AG04449 (cell line): Measurements from ENCODE around the genes WASHC2C, AGAP4 and NCOA4.

DNA sequence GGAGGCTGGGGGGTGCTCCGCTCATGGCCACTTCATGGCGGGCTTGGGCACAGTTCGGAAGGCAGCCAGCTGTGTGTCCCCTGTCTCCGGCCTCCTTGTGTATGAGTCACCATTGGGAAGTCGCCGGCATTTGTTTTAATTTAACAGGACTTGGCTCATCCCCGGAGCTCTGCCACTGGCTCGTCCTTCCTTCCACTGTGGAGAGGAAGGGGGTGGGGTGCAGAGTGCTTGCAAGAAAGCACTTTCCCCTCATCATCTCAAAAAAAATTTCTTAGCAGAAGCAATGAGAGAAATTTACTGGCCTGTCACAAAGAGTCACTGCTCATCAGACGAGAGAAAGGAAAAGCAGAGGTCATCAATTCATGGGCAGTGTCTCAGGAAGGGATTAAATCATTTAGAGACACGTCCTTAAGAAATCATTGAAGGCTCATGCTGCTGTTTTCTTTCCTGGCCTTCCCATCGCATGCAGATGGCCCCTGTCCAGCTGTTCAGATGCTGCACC is 93.2 kb downstream of the BMS1 start:
- RRBS, result no CpG with 5 or more reads among the region's 11 CpGs

GRCh38 chr10:42960959-42961241 is 116.0 kb upstream of the RET start:
- RRBS, result no CpG with 5 or more reads among the region's 2 CpGs

DNA sequence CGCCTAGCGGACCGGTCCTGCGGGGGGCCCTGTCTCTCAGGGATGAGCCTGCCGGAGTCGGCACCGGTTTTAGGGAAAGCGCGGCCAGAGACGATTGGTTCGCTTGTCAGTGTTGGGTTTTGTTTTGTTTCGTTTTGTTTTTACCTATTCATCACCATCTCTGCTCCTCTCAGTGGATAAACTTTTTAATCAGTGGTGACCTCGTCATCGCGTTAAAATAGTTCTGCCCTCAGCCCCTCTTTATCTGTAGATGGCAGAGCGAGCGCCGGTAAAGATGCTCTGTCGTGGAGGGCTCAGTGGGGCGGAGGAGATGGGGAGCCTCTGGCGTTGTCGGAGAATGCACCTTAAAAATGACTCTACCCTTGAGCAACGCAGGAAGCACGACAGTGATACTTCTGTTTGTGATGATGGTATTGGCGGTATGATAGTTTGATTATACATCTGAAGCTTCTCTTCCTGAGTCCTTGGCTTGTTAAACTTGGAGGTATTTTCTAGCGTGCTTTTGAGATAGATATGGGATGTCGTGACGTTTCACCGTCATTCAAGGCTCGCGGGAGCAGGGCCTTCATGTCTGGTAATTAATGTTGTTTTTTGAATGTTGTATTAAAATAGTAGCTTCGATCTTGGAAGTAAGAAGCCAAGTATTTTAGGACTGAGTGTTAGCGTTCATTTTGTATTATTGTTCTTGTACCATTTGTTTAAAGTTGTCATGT is 584 bp downstream of the CSGALNACT2 start:
- RRBS, result 2% methylated on average over 5 of the region's 33 CpGs

GRCh38 chr10:43202326-43203417 is 64.2 kb downstream of the RASGEF1A start:
- RRBS, result 37% methylated on average over 5 of the region's 61 CpGs

DNA sequence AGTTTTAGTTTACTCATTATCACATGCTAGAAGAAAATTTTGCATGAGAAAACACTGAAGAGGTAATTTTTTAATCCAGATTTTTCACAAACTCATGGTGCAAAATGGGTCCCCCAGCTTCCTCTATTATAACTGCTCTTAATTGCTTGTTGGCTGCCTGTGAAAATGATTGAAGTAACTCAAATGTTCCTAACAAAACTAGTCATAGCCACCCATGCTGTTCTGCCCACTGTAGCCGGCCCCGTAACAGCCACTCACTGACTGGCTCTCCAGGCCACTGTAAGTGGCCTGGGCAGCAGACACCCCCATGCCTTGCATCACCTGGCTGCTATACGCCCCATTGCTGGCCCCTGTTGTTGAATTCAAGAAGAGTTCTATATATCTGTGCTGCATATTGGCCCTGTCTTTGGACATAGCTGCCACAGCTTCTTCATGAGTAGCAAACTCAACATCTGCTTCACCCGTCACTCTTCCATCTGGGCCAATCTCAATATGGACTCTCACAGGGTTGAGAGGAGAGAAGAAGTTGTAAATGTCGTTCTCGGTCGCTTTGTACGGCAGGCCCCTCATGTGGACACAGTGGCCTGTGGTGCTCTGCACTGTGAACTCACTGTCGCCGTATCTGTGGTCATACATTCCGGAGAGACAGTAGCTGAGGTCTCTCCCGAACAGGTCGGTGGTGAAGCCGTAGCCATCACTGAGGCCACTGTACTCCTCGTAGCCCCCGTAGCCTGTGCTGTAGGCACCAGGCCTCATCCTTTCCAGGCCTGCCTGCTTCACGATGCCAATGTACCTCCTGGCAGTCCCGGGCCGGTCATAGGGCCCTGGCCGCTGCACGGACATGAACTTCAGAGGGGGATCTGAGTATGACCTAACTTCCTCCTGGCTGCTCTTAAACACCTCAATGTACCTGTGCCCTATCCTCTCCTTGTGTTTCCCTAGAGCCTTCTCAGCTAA is 15.3 kb downstream of the FXYD4 start:
- RRBS, result no CpG with 5 or more reads among the region's 21 CpGs

DNA sequence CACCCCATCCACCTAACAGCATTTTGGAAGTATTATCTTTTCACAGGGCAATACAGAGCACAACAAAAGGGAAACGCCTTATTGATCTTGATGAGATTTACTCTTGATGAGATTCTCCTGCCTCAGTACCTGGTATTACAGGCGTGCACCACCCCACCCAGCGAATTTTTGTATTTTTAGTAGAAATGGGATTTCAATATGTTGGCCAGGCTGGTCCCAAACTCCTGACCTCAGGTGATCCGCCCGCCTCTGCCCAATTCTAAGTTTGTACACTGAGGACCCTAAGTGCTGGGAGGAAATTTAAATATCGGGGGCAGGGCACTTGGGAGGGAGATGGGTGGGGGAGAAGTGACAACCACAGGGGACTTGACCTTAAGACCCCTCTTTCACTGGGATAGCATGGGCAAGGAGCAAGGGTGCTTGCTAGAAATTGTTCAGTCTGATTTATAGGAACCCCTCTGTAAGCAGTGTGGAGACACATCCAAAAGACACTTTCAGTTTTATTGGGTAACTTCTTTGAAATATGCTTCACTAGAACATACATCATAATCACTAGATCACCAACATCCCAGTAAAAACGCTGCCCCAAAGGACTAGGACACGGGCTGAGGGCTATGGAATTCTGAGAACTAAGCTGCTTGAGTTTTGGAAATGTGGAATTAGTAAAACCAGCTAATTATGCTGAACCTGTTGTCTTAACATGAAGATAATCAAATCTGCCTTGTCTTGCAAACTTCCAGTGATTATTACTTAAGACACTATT is 14.0 kb downstream of the HNRNPF start:
- RRBS, result no CpG with 5 or more reads among the region's 8 CpGs

- RRBS, result 3% methylated on average over 9 of the region's 46 CpGs
These were observed 1.4 kb downstream of the HNRNPF start for GRCh38 chr10:43407456-43408036.

DNA sequence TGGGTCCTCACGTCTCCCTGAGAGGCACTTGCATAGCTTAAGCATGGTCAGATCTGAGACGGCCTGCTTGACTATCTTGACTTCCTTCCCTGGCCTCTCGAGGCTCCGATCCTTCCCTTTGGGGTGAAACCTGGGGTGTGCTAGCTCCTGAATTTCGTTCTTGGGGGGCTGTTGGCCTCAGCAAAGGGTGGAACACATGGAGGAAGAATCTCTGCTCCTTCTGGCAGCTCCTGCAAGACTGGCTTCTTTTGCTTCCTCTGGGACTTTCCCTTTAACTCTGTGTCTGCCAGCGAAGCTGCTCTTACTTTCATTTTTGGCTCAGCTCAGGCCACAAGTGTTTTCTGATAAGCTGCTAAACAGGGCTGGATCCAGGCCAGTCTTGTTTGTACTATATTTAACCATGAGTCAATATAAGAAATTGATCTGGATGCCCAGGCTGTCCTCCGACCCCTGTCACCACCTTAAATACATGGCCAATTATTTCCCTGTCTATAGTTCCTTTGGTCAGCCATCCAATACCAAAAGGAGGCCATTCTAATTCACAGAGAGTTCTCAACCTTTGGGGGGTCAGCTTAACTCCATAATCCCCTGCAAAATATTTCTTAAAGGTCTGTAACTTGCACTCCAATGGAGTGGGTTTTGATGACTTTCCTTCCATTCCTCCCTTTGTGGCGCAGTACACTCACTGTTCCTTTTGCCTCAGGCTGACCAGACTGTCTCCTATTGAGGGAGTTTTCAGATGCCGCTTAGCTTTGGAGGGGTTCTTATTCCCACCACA is 11.0 kb upstream of the ZNF485 start:
- RRBS, result no CpG with 5 or more reads among the region's 9 CpGs

DNA sequence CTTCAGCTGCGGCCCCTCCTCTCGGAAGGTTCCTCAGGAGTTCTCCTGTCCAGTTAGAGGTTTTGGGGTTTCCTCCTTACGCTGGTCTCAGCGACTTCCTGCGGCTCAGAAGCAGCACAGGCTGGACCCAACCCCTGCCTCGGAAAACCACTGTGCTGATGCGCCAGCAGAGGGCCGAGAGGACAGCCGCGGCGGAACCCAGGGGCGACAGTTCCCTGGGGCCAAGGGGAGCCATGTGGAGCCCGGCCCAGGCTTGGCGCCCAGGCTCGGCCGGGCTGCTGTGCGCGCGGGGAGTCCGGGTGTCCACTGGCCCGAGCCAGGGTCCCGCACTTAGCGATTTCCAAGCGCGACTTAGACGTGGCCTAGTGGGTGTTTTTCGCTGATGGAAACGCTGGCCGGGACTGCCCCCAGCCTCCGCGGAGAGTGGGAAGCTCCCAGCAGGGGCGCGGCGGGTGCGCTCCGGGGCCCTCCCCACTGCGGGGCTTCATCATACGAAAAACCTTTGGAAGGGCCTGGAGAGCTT is 18.6 kb upstream of the ZNF32 start:
- RRBS, result 16% methylated on average over 13 of the region's 38 CpGs

- RRBS, result no CpG with 5 or more reads among the region's 10 CpGs
These were observed 111.0 kb upstream of the ZNF32 start for GRCh38 chr10:43759617-43760113.

DNA sequence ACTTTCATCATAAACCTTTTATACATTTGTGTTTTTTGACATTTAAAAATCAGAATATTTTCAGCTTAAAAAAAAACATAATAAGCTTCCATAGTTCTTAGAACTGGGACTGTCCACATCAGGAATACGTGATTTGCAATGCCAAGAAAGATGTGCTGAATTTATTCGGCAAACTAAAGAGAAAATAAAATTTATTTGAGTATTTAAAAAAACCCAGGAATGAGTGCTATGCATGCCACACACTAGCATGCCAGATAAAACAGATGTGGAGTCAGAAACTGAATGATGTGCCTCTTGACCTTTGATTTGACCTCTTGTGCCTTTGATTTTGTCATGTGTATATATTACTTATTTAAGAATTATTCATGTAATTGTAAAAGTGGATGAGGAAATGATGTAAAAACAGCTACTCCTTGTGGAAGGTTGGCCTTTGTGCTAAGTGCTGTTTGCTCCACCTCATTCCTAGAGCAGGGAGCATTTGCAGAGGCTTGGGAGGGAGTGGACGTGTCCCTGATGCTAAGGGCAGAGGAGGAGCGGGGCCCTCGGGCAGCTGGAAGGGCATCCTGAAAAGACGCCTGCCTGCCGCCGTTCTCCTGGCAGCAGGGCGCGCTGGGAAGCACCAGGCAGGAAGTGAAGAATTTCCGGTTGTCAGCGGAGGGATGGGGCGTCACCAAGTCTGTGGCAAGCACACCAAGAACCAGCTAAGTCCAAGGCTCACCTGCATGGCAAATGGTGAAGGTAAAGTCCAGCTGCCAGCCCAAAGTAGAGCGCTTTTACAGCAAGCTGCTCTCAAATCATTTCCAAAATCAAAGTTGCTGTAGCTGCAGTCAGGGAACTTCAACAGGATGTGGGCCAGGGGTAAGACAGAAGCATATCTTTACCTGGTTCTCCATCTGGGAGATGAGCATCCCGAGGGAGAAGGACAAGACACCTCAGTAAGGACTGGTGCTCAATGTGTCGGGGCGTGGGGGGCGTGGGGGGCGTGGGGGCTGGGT is 197.6 kb upstream of the ZNF32 start:
- RRBS, result no CpG with 5 or more reads among the region's 19 CpGs

- RRBS, result no CpG with 5 or more reads among the region's 19 CpGs
These were observed 222.2 kb upstream of the ZNF32 start for GRCh38 chr10:43870708-43871497.

GRCh38 chr10:43878399-43879025 is 229.8 kb upstream of the ZNF32 start:
- RRBS, result 9% methylated on average over 4 of the region's 18 CpGs

GRCh38 chr10:44382339-44382822 is 2.5 kb downstream of the CXCL12 start:
- RRBS, result no CpG with 5 or more reads among the region's 9 CpGs

DNA sequence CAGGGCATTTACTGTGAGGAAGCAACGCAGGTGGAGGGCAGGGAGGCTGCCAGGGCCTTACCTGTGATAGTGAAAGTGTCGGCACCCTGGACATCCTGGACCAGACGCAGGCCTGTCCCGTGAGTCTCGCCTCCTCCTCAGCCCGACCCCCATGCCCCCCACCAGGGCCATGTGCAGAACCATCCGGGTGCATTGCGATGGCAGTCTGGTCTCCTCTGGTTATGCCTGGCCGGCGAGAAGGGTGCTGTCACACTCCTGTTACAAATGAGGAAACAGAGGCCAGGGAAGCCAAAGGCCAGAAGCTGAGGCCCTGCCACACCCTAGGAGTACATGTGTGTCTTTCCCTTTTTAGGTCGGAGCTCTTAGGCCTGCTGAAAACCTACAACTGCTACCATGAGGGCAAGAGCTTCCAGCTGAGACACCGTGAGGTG is 7.2 kb downstream of the DEPP1 start:
- RRBS, result no CpG with 5 or more reads among the region's 12 CpGs

DNA sequence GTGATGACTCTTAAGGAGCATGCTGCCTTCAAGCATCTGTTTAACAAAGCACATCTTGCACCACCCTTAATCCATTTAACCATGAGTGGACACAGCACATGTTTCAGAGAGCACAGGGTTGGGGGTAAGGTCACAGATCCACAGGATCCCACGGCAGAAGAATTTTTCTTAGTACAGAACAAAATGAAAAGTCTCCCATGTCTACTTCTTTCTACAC is 14.8 kb upstream of the OR13A1 start:
- RRBS, result no CpG with 5 or more reads among the region's 1 CpG

- RRBS, result 0% methylated on average over 7 of the region's 95 CpGs
These were observed at the start of gene WASHC2C for GRCh38 chr10:45726639-45728022. TSS of gene WASHC2C (plus strand) at chr10:45727266.

- RRBS, result no CpG with 5 or more reads among the region's 20 CpGs
These were observed at the start of gene AGAP4 for GRCh38 chr10:45847231-45847892. TSS of gene AGAP4 (minus strand) at chr10:45847500.

- RRBS, result no CpG with 5 or more reads among the region's 61 CpGs
These were observed at the start of gene NCOA4 for GRCh38 chr10:46029882-46030893. TSS of gene NCOA4 (minus strand) at chr10:46030623.

DNA sequence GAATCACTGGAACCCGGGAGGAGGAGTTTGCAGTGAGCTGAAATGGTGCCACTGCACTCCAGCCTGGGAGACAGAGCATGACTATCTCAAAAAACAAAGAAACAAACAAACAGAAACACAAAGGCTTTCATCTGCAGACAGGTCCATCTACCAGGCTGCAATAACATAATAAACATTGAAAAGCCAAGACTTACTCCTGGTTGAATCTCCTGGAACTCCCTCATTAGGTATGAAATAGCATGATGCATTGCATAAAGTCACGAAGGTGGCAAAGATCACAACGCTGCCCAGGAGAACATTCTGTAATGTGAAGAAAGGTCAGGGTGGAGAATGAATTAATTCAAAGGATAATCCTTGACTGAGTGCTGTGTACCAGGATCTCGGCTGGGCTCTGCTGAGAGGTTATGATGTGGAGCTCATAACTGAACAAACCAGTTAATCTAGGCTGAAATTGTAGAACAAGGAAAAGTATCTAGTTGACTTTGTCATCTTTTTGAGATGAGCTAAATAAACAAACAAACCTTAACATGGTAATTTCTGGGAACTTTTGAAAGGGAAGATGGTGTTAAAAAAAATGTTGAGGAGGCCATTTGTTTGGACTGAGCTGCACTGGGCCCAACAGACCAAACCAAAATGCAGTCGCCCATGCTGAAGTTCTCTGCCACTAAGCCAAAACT is 6.1 kb downstream of the MSMB start:
- RRBS, result no CpG with 5 or more reads among the region's 5 CpGs